Osteoblast (primary cell): Measurements from ENCODE around the gene IQCA1.

DNA sequence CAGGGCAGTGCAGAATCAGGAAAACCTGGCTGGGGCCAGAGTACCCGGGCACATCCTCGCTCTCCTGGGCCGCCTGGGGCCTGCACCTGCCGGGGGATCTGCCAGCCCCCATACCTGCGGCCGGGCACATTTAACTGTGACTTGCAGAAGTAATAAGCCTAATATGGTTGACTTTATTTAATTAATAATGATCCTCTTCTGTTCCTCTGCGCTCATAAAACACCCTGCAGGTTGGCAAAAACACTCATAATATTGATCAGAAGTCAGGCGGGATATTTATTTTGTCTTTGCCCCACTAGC is 60.5 kb downstream of the GBX2 start:
- CAGE, long polyA plus RNA, result no peak
- RRBS, result 90% methylated on average over 4 of the region's 8 CpGs

DNA sequence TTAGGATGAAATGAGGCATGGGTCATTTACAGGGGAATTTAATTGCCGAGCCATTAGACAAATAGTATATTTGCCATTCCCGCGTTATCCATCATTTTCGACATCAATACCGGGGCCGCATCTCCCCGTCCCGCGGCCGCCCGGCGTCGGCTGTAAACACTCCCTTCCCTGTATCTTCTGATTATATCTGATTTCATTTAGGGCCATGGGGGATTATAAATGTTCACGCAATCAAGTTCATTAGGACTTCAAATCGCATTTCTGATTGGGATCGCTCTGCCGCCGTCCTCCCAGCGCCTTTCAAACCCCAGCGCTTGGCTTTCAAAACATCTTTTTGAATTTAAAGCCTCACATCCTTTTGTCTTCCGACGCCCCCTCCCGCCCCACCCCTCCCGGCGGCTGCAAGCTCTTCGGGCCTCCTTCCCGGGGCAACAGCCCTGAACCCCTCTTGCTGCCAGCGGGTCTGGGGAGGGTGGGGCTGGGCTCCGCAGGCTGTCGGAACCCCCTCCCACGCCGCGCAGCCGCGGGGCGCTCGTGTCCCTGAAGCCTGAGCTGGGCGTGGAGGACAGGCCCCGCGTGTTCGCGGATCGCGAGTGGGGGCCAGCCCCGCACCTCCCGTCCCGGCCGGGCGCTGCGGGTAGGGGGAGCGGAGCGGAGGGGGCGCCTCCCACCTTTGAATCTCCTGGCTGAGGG is 11.1 kb upstream of the GBX2 start:
- CAGE, long polyA plus RNA, result no peak
- RRBS, result no CpG with 5 or more reads among the region's 53 CpGs

GRCh38 chr2:236507138-236507972 is at the start of gene IQCA1:
Gene IQCA1 (minus strand): TSS chr2:236507476.
- CAGE, long polyA plus RNA, result start-site peak on the minus strand at chr2:236507454-236507484, 6 and 6 reads in 2 replicates
- RRBS, result no CpG with 5 or more reads among the region's 57 CpGs

DNA sequence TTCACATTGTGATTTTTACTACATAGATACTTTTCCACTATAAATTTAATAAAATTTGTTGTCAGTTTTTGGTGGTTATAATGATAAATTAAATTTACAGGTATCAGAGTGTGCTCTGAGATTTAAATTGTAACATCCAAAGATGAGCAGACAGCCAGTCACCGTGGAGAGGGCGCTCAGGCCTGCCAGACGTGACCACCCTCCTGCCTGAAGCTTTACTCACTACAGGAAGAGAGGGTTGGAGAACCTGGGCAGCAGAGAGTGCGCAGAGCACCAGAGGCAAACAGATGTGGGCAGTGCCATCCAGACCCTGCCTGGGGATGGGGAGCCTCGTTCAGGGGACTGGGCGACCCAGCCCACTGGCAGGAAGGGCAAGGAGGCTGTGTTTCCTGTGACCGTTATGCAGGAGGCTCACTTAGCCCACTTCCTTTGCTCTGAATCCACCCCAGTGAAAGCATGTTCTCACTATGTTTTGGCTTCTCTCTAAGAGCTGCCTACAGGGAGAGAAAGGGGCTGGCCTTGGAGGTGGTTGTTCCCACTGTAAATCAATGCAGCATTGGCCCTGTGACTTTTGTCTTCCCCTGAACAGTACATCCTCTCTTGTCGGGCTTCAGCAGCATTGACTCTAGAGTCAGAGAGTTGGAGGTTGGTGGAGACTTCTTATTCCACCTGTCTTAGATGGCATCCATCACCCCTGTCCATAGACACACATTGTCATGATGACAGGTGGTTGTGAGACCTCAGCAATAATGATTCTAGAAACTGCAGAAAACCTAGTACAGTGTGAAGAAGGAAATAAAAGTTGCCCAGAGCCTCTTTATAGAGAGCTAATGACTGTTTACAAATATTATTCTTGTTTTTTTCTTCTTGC is 23.0 kb upstream of the ACKR3 start:
- CAGE, long polyA plus RNA, result no peak
- RRBS, result no CpG with 5 or more reads among the region's 8 CpGs

GRCh38 chr2:236571030-236571777 is 1.6 kb downstream of the ACKR3 start:
- CAGE, long polyA plus RNA, result no peak
- RRBS, result no CpG with 5 or more reads among the region's 12 CpGs

- CAGE, long polyA plus RNA, result no peak
- RRBS, result 75% methylated on average over 2 of the region's 18 CpGs
These were observed 7.2 kb downstream of the ACKR3 start for GRCh38 chr2:236576630-236577436.

- CAGE, long polyA plus RNA, result no peak
- RRBS, result no CpG with 5 or more reads among the region's 2 CpGs
These were observed 188.8 kb downstream of the ACKR3 start for GRCh38 chr2:236758373-236758847.

- CAGE, long polyA plus RNA, result no peak
- RRBS, result no CpG with 5 or more reads among the region's 7 CpGs
These were observed 213.4 kb downstream of the ACKR3 start for GRCh38 chr2:236782971-236783557.

DNA sequence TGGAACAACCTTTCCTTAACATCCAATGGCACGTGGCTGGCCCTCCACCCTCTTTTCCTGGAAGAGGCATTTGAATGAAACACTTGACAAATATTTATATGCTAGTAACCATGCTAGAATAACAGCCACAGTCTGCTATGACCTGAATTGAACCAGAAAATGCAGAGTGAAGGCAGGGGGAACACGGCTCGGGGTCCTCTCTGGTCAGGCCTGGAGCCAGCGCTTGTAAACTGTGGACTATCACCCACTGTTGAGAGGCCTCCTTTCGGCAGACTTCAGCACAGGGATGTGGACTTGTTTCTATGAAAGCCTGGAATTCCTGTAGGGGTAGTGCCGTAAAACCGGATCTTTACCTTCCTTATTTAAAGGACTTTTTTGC is 198.1 kb upstream of the COPS8 start:
- CAGE, long polyA plus RNA, result no peak
- RRBS, result no CpG with 5 or more reads among the region's 7 CpGs

- CAGE, long polyA plus RNA, result no peak
- RRBS, result no CpG with 5 or more reads among the region's 8 CpGs
These were observed 157.1 kb upstream of the COPS8 start for GRCh38 chr2:236928385-236929149.

GRCh38 chr2:236975700-236976136 is 110.0 kb upstream of the COPS8 start:
- CAGE, long polyA plus RNA, result no peak
- RRBS, result no CpG with 5 or more reads among the region's 4 CpGs

GRCh38 chr2:236976379-236977013 is 109.2 kb upstream of the COPS8 start:
- CAGE, long polyA plus RNA, result no peak
- RRBS, result no CpG with 5 or more reads among the region's 6 CpGs

DNA sequence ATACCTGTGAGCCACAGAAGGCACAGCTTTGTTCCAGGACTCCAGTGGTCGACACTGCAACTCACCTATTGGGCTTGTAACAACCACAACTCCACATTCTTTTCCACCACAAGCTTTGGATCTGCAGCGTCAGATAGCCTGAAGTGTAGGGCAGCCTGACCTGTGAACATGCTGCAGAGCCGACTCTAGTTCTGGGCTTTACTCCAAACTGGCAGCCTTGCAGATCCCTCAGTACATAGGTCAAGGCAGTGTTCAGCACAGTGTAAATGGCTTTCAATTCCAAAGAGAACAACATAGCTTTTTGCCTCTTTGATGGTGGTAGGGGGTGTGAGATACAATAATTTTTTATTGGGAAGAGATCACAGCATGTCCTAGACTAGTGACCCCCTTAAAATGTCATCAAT is 149.7 kb downstream of the COPS8 start:
- CAGE, long polyA plus RNA, result no peak
- RRBS, result no CpG with 5 or more reads among the region's 3 CpGs

DNA sequence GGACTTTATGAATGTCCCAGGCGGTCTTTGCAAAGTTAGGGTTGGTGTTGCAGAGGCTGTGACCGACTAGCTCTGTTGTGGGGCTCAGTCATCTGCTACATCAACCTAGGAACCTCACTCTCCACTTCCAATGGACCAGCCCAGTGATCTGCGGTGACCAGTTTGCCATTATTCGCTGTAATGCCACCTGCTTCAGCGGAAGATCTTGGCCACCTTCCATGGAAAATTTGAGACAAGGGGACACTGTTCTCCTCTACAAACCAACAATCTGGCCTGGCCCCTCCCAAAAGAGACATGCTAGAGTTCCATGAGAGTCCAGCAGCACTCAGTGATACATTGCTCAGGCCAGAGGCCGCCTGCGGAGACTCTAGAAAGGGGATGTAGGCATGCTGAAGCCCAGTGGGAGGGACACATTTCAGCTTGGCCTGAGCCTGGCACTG is 58.3 kb downstream of the COL6A3 start:
- CAGE, long polyA plus RNA, result no peak
- RRBS, result no CpG with 5 or more reads among the region's 7 CpGs

- CAGE, long polyA plus RNA, result no peak
- RRBS, result no CpG with 5 or more reads among the region's 22 CpGs
These were observed 45.2 kb downstream of the COL6A3 start for GRCh38 chr2:237368602-237369274.

DNA sequence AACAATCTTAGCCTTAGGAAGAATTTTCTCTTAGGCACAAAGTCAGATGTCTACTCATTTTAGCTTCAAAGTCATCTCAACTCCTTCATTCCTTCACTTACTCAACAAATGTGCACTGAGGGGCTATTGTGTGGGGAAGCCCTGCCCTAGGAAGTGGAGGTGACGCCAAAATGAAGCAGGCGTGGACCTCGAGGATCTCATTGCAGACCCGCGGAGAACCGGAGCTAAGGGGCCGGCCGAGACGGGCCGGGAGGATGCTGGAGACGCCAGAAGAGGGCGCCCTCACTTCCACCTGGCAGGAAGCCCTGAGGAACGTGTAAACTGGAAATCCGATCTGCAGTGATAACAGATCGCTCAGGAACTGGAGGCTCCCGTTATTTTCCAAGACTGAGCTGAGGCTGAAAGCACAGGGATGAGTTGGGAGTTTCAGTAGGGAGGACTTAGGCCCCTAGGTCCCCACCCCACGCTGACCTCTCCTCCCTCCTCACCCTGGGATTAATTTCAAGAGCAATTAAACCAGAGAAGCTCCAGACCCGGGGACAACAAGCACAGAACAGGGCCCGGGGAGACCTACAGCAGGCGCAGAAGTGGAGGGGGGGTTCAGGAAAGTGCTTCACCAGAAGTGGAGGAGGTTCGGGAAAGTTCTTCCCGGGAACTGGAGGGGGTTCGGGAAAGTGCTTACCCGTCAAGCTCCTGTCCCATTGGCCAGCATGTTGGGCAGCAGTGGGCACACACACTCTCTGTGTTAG is 7.7 kb upstream of the COL6A3 start:
- CAGE, long polyA plus RNA, result no peak
- RRBS, result 49% methylated on average over 4 of the region's 24 CpGs

- CAGE, long polyA plus RNA, result no peak
- RRBS, result no CpG with 5 or more reads among the region's 6 CpGs
These were observed 35.1 kb upstream of the MLPH start for GRCh38 chr2:237452026-237452290.

DNA sequence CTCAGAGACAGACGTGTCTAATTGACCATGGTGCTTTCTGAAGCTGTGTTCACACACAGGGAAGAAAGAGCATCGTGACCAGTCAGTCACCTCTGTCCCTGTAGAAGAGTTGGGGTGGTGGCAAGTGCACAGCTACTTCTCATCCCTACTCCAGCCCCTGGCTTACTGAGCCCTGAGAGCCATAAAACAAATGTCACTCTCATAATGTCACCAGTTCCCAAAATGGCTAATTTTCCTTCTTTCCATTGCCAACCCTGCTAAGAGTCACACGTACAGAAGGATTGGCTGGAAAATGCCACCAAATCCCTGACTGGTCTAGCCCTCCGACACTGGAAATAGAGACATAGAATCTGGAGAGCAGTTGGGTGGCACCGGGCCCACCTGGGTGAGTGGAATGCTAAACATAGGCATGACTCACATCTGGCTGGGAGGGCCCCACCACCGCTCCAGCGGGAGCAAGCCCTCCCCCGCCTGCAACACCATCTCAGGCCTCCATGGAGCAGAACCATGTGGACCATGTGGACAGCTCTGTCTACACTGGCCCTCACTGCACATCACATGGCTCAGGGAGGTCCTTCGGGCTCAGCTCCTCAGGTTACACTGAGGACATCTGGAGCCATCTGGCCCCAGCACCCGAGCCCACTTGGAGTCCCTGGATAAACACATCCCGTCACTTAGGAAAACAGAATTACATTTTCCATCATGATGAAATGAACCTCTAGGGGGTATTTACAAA is 31.0 kb upstream of the MLPH start:
- CAGE, long polyA plus RNA, result no peak
- RRBS, result no CpG with 5 or more reads among the region's 11 CpGs

DNA sequence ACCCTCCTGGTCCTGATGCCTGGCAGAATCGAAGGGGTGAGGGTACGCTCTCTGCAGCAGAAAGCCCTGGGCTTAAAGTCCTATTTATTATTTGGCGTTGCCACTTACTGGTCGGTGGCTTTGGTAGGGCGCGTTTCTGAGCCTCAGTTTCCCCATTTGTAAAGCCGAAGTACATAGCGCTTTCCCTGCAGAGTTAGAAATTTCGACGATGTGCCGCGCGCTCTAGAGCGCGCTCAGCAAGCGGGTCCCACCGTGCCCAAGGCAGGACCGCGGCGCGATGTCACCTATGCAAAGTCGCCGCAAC is 396 bp upstream of the MLPH start:
- CAGE, long polyA plus RNA, result no peak
- RRBS, result no CpG with 5 or more reads among the region's 23 CpGs

DNA sequence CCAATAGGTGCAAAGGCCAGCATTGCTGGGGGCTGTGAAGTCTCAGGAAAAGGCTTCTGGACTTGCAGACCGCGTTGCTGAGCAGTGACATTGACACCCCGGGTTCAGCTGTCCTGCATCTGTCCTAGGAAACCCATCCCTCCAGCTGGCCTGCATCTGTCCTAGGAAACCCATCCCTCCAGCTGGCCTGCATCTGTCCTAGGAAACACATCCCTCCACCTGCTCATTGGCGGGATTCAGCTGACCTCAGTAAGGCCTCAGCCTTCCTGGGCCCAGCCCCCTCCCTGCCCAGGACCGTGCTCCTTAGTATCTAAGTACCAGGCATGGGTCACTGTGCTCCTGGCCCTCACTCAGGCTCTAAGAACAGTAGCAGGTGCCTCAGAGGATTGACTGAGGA is 1.2 kb downstream of the MLPH start:
- CAGE, long polyA plus RNA, result no peak
- RRBS, result 100% methylated on average over 3 of the region's 5 CpGs